M059J (cell line): ENCODE measurements around a stretch of chr16.

GRCh38 chr16:70708405-70708841 lies 22.6 kb upstream of the MTSS2 start:
- RAMPAGE, long total RNA: no peak

- RAMPAGE, long total RNA: no peak
Observed at GRCh38 chr16:71575301-71575949, 1.5 kb downstream of the TAT start.

DNA sequence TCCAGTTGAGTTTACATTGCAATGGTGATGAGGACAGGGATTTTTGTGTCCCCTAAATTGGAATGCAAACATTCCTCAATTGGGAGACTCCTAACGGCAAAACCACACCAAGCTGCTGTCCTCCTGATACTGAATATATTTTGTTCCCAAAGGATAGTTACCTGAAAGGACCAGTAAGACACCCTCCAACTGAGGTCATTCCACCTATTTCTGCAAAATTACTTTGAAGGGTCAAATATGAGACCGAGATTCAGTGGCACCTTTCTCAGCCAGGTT lies 16.3 kb upstream of the TAT start:
- RAMPAGE, long total RNA: no peak

- RAMPAGE, long total RNA: no peak
Observed at GRCh38 chr16:71594063-71594498, 17.2 kb upstream of the TAT start.

GRCh38 chr16:71845303-71845638 lies 505 bp upstream of the ATXN1L start:
- RAMPAGE, long total RNA: no peak

DNA sequence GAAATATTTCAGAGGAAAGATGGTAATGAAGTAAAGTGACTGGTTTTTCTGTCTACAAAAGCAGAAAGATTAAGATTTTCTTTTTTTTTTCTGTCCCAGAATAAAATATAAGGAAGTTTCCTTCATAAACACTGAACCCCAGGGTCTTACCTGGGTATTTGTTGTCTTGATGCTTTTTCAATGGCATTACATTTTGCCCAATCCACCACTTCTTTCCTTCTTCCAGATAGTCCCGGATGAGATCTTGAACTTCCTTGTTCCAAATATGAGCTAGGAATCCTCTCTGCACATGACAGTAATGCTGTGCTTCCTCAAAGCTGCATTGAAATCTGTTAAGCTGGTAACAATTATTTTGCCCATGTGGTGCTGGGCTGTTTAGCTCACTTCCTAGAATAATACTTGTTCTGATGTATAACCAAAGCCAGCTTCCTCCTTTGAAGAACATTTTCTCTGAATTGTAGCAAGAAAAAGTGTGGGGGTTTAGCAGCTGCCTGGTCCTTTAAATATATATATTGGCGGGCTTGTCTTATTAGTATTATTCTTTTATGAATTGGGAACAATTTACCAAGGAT lies 582 bp downstream of the PKD1L3 start:
- RAMPAGE, long total RNA: no peak

GRCh38 chr16:72060329-72061121 lies 2.5 kb upstream of the HPR start:
- RAMPAGE, long total RNA: no peak

DNA sequence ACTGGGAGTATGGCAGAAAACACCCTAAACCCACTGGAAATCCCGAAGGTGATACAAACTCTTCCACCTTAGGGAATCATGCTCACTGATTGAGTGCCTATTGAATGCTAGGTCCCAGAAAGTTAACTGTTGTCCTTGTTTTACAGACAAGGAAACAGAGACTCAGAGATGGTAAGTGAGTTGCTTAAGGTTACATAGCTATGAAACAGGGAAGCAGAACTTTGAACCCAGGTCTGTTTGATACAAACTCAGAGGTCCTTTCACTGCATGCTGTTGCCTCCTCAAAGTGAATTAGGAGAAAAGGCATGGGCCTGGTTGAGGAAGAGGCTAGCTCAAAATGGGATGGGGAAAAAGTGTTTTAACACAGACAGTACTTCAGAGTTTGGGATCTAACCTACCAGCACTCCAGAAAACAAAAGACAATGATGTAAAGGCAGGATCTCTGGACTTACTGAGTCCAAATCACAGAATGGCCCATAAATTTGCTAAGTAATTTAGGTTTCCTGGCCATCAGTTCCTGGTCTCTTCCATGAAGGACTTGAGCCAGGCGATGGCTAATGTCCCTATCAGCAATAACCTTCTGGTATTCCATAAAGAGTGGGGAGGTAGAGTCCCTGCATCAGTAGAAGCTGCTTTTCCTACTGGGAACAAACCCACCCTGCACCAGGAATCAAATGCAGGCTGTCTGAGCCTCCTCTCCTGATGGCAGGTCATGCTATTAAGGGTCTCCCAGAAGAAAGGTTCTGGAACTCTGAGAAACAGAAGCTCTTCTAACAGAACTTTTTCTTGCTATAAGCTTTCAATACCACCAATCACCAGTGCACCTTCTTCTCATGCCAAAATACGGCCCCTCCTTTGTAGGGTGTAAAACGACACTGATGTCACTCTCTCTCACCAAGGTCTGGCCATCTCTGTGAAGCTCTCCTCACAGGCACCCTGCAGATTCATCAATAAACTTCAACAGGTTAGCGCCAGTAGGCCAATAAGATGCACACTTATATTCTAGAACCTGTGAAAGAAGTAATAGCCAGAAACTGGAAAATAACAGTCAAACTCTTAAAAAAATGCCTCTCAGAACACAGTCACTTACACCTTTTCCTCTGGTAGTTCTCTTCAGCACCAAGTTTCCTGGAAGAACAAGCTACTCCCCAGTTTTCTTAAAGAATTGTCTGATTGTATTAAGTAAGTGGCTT lies 1.5 kb upstream of the HPR start:
- RAMPAGE, long total RNA: no peak

DNA sequence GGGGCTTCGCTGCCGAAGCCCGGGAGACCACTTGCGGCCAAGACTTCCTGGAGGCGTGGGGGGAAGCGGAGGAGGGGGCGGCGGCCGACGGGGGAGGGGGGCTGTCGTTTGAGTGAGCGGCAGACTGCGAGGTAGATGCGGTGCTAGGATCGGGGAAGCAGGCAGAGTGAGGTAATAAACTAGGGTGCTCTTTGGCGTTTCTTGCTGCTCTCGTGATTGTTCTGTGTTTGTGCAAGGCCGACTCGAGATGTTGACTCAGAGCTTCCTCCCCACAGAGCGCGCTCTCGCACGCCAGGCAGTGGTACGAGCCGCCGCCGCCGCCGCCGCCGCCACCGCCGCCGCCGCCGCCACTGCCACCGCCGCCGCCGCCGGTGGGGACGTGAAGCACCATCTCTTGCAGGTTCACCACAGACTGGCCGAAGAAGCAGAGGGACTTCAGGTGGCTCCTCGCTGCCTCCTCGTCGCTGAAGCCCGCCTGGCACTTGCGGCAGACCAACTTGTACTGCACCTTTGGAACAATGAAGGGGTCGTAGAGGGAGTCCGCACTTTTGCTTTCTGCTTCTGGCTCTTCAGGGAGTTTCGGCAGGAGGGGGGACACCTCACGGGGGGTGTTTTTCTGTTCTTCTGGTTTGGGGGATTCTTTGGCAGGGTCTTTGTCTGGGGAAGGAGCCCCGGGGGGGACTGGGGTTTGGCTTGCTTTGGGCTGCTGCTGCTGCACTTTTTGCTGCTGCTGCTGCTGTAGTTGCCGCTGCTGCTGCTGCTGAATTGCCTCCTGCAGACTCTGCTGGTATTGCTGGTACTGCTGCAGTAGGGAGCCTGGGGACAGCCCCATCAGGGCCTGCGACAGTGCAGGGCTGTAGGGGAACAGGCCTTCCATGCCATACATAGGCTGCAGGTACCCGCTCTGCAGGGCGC lies 260.3 kb downstream of the ZFHX3 start:
- RAMPAGE, long total RNA: no peak

DNA sequence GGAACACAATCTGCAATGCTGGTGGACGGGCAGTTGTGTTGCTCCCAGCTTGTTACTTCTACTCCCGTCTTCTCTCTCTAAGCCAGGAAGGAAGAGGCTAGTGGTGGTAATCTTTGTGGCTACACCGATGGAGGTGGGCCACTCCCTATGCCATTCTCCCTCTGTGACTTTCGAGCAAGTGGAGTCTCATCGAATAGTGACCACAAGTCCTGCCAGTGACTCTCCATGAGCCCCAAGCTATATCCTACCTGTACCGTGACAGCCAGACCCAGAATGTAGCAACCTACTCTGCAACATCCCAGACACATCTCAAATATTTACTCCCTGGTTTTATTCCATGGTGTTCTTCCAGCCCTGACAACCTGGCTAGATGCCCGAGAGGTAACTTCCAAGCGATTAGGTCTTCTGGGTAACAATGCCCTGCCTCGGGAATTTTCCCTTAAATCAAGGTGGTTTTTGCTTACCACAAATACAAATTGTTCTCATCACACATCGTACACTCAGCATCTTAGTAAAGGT lies 211.8 kb downstream of the ZFHX3 start:
- RAMPAGE, long total RNA: no peak

DNA sequence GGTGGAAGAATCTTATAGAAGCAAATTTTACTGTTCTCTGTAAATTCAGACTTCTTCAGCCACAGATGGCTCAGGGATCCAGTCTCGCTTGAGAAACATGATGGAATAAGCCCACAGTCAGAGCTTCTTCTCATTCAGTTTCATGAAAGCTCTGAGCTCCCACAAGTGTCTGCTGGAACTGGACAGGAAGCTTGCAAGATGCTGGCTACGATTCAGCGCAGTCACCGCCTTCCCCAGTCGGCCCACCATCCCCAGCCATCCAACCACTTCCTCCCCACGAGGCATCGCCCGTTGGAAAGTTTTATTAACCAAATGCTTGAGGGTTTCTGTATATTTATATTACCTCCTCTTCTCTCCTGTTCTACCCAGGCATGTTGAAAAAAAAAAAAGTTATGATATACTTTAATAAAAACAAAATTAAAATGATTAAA lies 171.7 kb downstream of the ZFHX3 start:
- RAMPAGE, long total RNA: no peak

GRCh38 chr16:72894302-72895021 lies 153.5 kb downstream of the ZFHX3 start:
- RAMPAGE, long total RNA: no peak

GRCh38 chr16:72931624-72932218 lies 116.2 kb downstream of the ZFHX3 start:
- RAMPAGE, long total RNA: no peak

GRCh38 chr16:72932532-72932892 lies 115.4 kb downstream of the ZFHX3 start:
- RAMPAGE, long total RNA: no peak

DNA sequence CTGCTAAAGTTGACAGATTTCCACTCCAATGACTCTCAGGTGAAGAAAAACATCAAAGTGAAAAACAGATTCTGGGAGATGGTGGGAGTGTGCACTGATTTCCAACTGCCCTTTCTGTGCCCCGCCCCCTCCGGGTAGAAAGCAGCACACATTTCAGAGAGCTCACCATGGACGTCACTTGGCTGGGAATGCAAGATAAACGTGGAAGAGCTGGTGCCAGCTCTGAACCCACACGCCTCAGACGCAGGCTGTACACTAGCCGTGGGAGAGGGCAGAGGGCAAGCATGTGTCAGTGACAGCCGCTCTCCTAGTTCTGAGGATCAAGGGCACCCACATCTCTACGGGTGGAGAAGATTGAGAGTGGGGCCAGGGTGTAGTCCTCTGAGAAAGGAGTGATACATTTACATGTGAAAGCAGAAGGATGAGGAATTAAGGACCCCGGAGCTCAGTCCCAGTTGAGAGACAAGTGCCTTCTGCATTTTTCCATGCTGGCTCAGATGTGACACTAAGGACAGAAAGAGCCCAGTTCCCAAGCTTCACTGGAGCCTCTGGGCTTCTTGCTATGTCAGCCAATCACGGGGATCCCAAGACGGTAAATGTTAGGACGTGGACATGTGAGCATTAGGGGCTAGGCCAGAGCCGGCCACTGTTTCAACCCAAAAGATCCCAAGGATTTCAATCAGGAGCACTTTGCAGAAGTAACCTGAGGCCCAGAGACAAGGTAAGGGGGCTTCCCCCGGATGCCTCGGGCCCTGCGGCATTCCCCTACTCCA lies 101.3 kb downstream of the ZFHX3 start:
- RAMPAGE, long total RNA: no peak

DNA sequence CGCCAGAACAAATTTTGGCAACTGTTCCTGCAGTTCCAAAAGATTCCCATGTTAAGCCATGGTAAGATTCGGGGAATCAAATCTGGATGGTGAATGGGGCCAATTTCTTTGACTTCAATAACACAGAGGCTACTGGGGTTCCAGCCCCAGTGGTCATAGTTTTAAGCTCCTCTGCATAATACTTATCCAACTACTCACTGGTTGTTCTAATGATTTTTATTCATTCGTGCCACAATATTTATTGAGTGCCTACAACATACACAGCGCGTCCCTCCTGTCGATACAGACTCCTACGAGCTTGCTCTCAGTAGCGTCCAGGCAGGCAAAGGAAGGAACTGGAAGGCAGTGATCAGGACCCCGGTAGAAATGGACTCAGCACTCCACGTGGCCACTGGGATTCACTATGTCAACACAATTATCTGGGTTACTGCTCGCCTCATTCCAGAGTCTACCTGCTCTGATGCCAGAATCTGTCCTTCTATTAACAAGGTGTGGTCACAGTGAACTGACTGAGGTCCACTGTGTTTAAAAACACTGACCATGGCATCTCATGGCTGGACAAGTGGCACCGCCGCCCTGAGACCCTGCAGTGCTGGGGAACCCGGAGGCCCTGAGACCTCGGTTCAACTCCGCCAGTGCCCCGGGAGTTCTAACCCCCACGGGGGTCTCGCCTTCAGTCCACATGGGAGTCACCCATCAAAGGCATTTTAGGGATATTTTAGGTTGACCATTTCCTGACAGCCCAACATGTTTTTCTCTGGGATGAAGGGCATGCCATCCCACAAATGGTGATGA lies 71.5 kb downstream of the ZFHX3 start:
- RAMPAGE, long total RNA: no peak

- RAMPAGE, long total RNA: no peak
Observed at GRCh38 chr16:72987943-72988950, 59.7 kb downstream of the ZFHX3 start.

DNA sequence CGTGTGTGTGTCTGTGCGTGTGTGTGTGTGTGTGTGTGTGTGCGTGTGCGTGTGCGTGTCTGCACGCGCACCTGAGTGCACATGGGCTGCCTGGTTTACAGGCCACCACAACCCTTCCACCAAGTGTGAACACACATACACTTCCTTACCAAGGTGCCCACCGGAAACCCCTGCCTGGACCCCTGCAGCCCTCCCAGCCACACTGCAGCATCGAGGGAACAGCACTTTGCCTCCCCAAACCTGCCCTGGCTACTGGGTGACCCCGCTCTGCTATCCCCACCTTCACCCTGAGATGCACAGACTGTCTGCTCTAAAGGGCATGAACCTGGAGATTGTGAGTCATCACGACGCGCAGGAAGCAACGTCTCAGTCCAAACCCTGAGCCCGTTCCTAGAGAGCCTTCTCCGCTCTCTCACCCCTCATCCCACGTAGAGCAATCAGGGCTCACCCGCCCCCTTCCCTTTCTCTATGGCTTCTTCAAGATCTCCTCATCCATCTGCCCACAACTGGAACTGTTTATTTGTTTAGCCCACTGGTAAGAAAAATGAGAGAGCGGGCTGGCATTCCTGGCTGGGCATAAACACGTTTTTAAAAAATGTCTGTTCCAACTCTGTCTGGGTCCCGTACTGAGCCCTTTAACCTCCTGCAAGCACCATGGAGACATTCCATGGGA lies 28.5 kb downstream of the ZFHX3 start:
- RAMPAGE, long total RNA: no peak

- RAMPAGE, long total RNA: no peak
Observed at GRCh38 chr16:73048357-73049492, 797 bp upstream of the ZFHX3 start.

DNA sequence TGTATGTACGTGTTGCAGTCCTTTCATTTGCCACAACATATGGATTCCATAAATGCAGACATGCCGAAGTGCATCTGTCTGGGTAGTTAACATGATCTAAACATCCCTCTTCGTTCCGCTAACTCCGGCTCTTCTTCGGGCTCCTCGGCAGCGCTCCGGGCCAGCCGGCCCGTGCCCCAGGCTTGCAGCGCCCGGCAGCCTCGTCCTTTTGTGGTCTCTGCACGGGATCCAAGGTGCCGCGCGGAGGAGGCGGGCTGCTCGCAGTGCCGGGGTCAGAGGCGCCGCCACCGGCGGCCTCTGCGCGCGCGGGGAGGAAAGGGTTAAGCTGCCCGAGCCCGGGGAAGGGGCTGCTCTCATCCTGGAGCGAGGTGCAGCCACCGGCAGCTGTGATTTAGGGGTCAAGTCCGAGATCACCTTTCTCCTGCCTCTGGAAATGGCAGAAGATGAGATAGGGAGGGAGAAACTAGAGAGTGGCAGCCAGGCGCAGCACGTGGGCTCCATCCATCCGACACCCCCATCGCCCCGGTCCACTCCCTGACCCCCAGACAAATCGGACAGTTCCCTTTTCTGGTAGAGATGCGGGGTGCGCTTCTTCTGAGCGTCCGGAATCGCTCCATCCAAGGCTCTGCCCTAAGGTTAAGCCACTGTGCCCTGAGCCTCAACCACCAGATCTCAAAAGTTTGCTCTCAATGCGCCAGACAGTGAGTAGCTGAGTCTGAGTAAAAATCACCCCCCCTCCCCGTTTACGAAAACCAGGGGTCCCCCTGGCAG lies 15.1 kb upstream of the ZFHX3 start:
- RAMPAGE, long total RNA: no peak